Aortic smooth muscle cell (primary cell): ENCODE data around the genes YBX1, C1orf50, CFAP144 and TIE1.

GRCh38 chr1:42043818-42044224, 109.4 kb upstream of the GUCA2B start:
- RRBS: no CpG with 5 or more reads among the region's 1 CpG

DNA sequence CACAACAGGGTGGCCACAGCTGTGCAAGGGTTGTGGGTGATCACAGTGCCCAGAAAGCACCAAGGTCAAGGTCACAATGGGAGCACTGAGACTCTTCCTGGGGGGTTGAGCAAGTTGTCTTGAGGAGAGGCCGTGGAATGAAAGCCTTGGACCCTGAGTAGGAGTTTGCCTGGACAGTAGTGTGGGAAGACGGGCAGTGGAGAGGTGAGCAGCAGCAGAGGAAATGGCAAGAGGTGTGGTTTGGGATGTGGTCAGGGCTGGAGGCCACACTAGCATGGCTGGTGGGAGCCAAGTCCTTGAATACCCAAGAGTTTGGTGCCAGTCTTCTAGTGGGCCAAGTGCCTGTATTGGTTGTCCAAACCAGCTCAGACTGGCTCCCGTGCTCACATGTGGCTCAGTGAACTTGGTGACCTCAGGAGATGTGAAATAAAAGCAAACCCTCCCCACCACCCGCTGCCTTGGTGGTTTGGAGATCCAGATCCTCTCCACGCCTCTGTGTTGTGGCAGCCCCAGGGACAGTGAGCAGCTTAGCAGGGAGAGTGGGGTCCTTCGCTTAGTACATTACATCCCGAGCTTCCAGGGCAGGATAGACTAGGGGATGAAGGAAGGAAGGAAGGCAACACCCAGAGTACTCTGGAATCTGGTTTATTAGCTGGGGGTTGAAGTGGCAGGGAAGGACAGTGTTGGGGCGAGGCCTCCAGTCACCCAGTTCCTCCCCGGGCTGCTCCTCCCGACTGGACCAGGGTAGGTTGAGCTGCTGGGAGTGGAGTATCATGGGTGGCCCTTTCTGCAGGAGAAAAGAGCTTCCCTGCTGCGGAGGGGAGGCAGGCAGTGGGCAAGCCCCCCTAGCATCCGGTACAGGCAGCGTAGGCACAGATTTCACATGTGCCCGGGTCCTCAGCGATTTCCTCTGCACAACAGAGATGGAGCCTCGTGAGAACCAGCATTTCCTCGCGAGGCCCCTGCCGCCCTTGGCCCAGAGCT, 2.2 kb downstream of the GUCA2A start:
- RRBS: 80% methylated on average over 2 of the region's 19 CpGs

GRCh38 chr1:42172291-42173148, 8.0 kb upstream of the GUCA2A start:
- RRBS: no CpG with 5 or more reads among the region's 16 CpGs

- RRBS: no CpG with 5 or more reads among the region's 11 CpGs
These were observed 884 bp upstream of the FOXJ3 start for GRCh38 chr1:42335751-42336486.

DNA sequence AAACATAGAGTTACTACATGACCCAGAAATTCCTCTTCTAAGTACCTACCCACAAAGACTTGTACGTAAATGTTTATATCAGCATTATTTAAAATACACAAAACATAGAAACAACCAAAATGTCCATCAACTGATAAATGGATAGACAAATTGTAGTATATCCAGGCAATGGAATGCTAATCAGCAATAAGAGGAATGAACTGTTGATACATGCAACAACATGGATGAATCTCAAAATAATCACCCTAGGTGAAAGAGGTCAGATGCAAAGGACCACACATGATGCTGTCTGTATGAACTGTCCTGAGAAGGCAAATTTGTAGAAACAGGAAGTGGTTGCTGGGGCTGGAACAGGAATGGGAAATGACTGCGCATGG, 18.9 kb downstream of the ZMYND12 start:
- RRBS: no CpG with 5 or more reads among the region's 2 CpGs

DNA sequence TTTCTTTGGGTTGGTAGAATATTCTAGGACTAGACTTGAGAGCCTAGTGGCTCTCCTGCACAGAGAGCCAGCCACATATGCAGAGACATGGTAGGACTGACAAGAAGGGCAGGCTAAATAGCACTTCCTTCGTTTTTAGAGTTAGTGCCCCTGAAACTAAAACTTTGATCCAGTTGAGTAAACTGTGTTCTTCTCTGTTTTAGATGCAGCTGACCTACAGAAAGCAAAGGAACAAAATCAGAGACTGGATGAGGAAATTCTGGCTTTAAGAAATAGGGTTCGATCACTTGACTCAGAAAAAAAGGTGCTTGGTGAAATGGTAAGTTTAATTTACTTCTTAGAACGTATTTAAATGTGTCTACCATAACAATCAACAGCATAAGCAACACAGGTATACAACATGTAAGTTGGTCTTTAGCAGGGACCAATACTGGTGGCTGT, 33.8 kb downstream of the CCDC30 start:
- RRBS: no CpG with 5 or more reads among the region's 3 CpGs

- RRBS: 1% methylated on average over 17 of the region's 70 CpGs
These were observed at the start of gene YBX1 for GRCh38 chr1:42682262-42682898. Gene YBX1 (plus strand): TSS chr1:42682418.

DNA sequence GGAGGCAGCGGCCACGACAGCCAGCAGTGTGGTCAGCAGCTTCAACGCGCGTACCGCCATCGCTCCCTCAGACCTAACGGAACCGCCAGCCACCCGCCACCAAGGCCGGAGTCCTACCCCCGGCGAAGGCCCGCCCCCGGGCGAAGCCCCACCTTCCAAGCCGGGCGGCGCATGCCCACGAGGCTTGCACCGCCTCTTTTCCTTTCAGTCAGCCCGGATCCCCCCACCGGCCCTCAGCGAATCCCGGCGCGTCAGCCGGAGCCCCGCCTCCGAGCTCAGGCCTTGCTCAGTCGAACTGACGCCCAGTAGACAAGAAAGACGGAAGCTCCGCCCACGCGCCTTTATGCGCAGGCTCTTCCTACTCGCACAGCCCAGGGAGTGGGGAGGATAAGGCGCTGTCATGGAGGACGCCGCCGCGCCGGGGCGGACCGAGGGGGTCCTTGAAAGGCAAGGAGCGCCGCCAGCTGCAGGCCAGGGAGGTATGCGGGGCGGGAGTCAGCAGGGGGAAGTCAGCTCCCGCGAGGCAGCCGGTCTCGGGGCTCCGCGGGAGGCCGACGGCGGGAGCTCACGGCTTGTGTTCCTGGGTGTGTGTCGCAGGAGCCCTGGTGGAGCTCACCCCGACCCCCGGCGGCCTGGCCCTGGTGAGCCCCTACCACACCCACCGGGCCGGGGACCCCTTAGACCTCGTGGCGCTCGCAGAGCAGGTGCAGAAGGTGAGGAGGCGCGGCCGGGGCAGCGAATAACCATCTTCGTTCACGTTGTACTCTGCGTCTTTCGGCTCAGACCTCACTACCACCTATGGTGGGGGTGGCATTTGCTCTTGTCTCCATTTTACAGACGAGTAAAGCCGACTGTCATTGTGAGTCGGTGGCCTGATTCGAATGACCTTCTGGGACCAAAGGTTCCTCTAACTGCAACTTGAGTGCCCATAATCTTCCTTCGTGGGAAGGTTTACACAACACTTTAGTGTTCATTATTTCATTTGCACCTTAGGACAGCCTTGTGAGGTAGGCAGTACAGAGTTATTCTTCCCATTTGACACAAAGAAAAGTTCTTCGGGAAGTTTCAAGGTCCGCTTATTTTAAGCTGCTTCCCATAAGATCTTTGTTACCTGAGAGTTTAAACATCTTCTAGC, at the start of gene C1orf50:
C1orf50 (plus strand) TSS at position 338 of the 1,135 bp plus-strand sequence.
- RRBS: 1% methylated on average over 27 of the region's 84 CpGs

DNA sequence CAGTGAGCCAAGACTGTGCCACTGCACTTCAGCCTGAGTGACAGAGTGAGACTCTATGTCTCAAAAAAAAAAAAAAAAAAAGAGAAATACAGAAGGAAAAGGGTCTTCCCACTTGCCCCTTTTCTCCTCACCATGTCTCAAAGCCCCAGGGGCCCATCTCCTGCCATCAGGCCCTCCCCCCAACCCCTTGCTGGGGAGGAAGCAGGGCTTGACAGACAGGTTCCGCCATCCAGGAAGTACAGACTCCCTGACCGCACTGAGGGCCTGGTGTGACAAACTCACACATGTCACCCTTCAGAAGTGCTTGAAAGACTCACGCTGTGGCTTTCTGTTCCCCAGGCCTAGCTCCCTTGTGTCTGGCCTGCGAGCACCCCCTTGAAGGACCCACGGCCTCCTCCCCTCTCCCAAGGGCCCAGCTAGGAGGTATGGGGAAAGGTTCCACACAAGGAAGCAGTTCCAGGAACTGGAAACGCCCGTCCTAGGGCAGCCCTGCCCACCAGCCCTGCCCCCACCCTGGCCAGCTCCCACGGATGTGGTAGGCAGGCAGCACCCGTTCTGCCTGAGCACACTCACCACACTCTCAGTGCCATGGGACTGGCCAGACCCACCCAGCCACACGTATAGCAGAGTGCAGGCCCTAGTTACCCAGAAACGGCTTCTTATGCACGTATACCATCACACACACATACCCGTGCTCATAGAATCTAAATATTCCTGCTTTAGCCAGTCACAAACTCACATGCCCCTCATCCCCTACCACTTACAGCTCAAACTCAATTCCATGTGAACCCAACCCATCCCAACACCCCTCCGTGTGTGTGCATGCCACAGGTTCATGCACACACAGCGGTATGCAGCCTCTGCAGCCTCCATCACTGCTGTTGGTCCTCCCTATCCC, 26.7 kb downstream of the SLC2A1 start:
- RRBS: no CpG with 5 or more reads among the region's 15 CpGs

GRCh38 chr1:42934040-42934629, 24.5 kb downstream of the SLC2A1 start:
- RRBS: no CpG with 5 or more reads among the region's 6 CpGs

DNA sequence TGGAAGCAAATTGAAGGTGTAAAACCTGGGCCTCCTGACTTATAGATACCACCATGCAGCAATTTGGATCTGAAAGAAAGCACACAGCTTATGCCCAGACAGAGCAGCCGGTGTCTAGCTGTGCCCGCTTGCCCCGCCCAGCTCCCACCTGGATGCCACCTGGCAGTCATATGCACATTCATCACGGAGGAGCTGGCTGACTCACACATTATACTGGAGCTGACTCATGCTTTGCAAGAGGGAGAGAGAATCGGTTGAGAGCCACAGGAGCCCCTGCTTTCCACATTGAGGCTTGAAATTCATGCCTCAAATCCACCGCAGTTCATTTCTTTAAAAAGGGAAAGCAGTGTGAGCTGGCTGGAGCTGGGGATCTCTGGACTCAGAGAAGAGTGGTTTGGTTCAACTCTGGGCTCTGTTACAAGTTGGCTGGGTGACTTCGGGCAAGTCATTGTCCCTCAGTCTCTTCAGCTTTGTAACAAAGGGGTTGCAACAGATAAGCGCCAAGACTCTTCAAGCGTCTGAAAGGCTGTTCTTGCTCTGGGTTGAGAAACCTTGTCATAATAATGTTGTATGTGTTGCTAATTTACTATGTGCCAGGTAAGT, 8.5 kb upstream of the SLC2A1 start:
- RRBS: no CpG with 5 or more reads among the region's 9 CpGs

DNA sequence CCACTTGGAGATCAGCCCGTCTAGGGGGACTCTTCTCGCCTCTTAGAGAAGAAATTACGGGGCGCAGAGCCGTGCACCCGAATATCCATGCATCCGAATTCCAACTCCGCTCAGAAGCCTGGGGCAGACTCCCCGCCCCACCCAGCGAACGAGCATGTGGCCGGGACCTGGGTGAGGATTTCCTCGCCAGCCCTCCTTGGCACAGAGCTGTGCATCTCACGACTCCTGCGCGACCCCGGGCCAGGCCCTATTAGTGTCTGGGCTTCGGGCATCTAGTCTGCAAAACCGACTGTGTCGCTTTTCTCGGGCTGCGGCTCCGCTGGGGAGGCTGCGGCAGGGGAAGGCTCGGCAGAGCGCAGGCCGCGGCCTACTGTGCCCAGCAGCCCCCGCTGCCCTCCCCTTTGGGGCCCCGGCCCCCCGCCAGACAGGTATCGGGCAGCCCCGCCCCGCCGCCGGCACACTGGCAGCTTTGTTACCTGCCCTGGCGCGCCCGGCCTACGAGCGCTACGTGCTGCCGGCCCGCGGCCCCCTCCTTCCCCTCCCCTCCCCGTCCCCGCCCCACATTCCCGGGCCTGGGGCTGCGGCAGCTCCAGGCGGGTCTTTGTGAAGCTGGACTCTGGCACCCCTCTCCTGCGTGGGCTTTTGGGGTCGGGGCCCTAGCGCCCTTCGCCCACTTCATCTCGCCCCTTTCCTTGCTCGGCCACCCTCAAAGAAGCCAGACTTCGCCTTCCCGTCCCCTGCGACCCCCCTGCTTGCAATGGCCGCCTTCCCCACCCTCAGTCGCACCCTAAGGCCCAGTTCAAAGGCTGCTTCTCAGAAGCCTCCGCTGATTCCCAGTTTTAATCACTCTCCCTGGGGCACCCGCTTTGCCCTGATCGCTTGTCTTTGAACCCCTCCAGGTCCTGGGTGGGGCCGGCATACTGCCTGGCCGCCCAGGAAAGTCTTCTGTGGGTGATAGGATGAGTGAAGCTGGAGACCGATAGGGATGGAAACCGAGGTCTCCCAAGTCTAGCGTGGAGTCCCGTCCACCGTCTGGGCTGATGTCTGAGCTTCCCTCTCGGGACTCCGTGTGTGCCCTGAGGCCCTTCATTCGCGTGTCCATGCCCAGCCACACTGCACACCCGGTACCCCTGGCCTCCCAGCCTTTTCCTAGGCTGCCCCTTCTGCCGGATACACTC, 48.9 kb upstream of the SLC2A1 start:
- RRBS: 15% methylated on average over 16 of the region's 77 CpGs

DNA sequence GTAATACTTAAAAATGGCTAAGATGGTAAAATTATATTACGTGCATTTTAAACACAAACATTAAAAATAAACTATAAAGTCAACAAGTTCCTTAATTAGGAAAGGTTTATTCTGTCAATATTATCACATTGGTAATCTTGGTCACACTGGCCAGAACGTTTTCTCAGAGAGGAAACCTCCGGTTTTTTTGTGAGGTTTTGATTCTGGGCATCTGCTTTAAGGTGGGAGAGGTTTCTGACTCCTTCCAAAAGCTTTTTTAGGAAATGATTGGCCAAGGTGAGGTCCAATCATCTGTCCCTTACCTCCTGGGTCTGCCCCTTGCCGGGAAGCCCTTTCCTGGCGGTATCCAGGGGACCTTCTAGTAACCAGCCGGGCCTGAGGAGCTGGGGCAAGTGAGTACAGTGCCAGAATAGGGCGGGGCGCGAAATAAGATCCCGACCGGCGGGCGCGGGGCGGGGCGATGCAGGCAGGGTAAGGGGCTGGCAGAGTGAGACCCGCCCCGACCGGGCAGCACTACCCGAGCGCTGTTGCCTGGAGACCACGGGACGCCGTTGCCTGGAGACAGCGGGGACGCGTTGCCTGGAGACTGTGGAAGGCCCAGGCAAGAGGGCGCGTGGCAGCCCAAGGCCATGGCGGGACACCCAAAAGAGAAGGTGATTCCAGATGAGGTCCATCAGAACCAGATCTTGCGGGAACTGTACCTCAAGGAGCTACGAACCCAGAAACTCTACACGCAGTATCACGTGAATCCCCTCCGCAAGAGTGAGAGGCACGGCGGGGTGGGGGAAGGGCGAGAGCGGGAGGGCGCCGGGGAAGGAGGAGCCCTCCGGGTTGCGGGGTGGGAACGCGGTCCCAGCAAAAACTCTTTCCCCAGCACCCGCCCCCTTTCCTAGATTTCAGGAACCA, at the start of gene CFAP144:
CFAP144 (plus strand) TSS at position 582 of the 906 bp plus-strand sequence.
- RRBS: 2% methylated on average over 15 of the region's 46 CpGs

- RRBS: no CpG with 5 or more reads among the region's 5 CpGs
These were observed 48.4 kb upstream of the TMEM125 start for GRCh38 chr1:43221225-43221849.

DNA sequence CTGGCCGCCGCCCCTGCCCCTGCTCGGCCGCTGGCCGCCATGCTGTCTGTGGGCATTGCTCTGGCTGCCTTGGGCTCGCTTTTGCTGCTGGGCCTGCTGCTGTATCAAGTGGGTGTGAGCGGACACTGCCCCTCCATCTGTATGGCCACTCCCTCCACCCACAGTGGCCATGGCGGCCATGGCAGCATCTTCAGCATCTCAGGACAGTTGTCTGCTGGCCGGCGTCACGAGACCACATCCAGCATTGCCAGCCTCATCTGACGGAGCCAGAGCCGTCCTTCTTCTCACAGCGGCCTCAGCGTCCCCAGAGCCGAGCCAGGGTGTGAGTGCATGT, 3.3 kb downstream of the TMEM125 start:
- RRBS: no CpG with 5 or more reads among the region's 16 CpGs

- RRBS: no CpG with 5 or more reads among the region's 3 CpGs
These were observed 3.8 kb downstream of the C1orf210 start for GRCh38 chr1:43281650-43281885.

- RRBS: no CpG with 5 or more reads among the region's 5 CpGs
These were observed 6.4 kb upstream of the TIE1 start for GRCh38 chr1:43294275-43294964.

- RRBS: no CpG with 5 or more reads among the region's 11 CpGs
These were observed at the start of gene TIE1 for GRCh38 chr1:43300399-43301310. Gene TIE1 (plus strand): TSS chr1:43300982.

GRCh38 chr1:43330082-43330566, 7.5 kb upstream of the MPL start:
- RRBS: no CpG with 5 or more reads among the region's 6 CpGs

GRCh38 chr1:43360525-43361401, 2.0 kb downstream of the CDC20 start:
- RRBS: no CpG with 5 or more reads among the region's 11 CpGs